Cardiac muscle cell (in vitro differentiated cells and primary cell): ENCODE measurements around a stretch of chr1.

DNA sequence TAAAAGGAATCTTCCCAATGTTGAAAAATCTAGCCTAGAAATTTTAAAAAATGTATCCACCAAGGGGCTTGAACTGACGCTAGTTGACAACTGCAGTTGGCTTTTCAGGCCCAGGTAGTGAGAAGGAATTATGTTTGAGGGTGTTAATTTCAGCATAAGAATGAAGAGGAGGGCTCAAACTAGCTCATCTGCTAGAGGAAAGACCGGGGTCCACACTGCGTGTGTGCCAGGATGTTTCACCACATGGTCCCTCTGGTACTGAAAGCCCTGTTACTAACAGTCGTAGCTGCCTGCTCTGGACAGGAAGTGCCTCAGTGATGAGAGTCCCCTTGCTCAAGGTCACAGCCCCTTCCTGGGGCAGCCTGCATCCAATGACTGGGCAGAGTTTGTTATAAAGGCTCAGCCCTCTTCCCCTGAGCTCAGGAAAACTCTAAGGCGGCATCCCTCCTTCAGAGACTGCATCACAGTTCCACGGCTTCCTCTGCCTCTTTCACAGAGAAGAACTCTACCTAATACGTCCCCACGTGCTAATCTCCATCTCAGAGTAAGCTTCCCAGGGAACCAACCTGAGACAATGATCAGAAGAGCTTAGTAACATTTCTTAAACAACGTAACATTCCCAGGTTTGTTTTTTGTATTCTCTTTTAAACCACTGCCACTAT is 38.2 kb upstream of the ATP1A1 start:
- RAMPAGE, long total RNA, result no peak
- RRBS, result no CpG with 5 or more reads among the region's 9 CpGs

DNA sequence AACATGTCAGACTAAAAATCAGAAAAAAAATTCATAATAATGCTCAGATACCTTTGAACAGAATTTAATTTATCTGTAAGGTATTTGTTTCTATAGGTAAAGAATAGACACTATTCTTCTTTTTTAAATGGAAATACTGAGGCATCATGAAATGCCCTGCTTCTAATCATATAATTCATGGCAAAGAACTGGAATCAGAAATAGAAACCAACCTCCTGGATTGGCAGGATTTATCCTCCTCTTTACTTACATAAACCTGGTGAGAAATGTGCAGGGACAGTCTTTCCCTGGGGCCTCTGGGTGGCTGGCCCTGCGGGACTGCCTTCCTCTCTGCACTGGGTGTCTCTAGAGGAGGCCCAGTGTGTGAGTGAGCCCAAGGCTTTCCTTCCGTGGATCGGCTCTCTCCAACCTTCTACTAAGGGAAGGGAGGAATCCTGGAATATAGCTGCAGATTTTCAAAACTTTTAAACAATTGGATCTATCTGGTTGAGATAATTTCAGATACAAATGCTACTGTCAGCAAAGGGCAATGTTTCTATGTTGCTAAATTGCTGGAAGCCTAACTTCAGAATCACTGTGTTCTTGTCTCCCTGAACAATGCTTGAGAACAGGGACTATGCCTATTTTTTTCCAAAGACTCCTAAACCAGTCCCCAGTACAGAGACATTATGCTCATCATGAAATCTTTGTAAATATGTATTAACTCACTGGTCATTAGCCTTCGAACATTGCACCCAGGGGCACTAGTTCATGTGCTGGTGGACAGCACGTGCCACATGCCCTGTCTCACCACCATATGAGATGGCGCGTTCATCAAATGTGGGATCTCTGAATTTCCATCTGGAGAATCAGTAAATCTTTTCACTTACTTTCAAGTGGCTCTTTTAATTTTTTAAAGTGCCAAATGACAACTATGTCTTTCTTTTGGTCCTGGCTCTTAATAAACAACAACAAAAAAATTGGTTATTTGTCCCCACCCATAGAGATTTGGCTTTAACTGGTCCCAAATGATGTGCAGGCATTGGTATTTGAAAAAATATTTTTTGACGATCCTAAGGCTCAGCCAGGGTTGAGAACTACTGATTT is 11.2 kb upstream of the ATP1A1 start:
- RAMPAGE, long total RNA, result no peak
- RRBS, result no CpG with 5 or more reads among the region's 8 CpGs

- RAMPAGE, long total RNA, result no peak
- RRBS, result no CpG with 5 or more reads among the region's 12 CpGs
Measured at GRCh38 chr1:116374719-116375528, 1.9 kb downstream of the ATP1A1 start.

GRCh38 chr1:116405288-116406154 is 32.5 kb downstream of the ATP1A1 start:
- RAMPAGE, long total RNA, result no peak
- RRBS, result no CpG with 5 or more reads among the region's 14 CpGs

GRCh38 chr1:116415478-116416555 is 42.8 kb downstream of the ATP1A1 start:
- RAMPAGE, long total RNA, result no peak
- RRBS, result no CpG with 5 or more reads among the region's 7 CpGs

- RAMPAGE, long total RNA, result no peak
- RRBS, result no CpG with 5 or more reads among the region's 9 CpGs
Measured at GRCh38 chr1:116483882-116484331, 86.9 kb downstream of the CD58 start.

DNA sequence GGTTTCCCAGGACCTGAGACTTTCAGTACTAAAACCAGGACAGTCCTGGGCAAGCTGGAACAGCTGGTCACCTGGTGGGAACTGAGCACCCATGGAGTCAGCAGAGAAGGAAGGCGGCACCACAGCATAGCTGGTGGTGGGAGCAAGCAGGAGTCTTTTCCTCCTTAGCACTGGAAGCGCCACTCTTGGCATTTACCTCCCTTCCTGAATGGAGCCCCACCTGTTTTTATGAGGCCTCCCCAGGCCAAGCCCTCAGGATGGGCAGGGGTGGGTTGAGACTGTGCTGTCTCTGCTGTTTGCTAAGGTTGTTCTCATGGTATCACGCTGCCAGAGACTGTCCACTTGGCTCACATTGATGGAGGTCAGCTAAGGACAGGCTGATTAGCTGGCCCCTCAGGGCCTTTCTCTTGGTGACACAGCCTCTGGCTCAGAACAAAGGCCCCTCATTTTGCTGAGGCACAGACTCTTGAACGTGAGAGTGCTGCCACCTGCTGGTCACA is 85.8 kb downstream of the CD58 start:
- RAMPAGE, long total RNA, result no peak
- RRBS, result no CpG with 5 or more reads among the region's 4 CpGs

GRCh38 chr1:116514856-116516088 is 55.6 kb downstream of the CD58 start:
- RAMPAGE, long total RNA, result no peak
- RRBS, result no CpG with 5 or more reads among the region's 16 CpGs

DNA sequence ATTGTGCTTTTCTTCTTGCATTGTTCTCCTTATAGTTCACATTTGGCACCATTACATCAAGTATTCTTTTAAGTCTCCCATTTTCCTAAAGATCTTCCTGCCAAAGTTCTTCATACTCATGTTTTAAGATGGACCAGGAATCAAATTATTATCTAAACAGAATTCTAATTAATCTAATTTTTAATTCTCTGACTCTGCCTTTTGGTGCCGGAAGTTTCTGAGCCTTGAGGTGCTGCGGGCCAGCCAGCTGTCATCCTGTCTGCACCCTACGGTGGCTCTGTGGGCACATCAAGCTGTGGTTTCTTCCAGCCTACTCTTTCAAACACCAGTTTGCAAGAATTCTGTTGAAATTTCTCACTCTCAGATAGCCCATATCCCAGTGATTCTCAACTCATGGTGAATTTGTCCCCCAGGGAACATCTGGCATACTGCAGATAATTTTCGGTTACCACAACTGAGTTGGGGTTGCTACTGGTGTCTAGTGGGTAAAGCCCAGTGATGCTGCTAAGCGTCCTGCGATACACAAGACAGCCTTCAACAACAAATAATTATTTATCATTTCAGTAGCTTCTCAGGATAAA is 62.2 kb downstream of the CD2 start:
- RAMPAGE, long total RNA, result no peak
- RRBS, result no CpG with 5 or more reads among the region's 6 CpGs

DNA sequence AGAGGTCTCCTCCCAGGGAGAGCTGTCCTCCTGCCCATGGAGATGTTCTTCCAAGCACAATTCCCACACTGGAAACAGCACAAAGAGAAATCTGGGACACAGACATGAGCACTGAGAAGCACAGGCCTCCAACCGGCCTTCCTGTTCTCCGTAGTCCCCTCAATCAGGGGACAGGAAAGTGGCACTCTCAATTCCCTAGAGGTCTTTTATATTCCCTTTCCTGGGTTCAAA is 70.6 kb downstream of the CD2 start:
- RAMPAGE, long total RNA, result no peak
- RRBS, result no CpG with 5 or more reads among the region's 2 CpGs

DNA sequence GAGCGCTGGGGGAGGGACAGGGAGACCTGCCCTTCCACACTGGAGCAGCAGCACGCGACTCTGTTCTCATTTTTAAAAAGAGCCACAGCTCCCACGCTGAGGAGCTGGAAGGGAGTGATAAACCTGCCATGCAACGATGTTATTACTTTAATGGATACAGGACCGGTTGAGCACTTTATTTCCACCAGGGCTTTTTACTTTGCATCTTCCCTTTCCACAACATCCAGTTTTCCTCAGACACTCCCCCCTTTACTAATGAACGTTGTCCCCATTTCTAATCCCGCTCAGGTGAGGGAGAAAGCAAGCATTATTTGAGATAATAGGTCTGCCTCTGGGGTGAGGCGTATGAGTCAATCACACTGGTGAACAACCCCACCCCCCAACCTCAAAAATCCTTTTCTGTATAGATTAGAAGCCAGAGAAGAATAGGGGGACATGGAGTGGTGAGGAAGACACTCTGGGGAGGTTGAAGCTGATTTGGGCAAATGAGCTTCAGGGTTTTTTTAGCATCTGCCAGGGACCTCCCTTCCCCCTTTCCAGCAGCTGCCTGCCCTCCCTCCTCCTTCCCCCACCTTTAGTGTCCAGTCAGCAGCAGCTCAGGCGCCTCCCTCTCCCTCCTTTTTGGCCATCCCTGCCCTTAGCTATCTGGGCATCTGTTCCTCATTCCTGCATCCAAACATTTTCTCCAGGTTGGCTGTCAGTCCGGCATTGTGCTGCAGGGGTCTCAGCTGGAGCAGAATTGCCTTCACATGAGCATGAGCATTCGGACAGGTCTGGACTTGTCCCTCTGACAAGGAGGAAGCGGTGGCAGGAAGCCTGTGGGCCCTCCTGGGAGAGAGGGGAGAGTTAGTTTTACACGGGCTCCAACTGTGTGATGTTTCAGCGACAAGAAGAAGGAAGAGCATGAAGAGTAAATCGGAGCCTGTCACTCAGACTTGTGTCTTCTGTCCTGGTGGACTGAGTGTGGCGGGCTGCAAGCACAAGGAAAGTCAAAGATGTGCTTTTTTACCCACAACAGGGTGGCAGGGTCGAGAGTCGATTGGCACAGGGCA is 30.8 kb upstream of the PTGFRN start:
- RAMPAGE, long total RNA, result start-site peak on the plus strand centred at position 600 of the sequence, 58 bp wide, 6 and 8 reads in 2 replicates
- RRBS, result no CpG with 5 or more reads among the region's 19 CpGs

GRCh38 chr1:117001376-117001562 is 291 bp upstream of the CD101 start:
- RAMPAGE, long total RNA, result no peak
- RRBS, result no CpG with 5 or more reads among the region's 1 CpG

DNA sequence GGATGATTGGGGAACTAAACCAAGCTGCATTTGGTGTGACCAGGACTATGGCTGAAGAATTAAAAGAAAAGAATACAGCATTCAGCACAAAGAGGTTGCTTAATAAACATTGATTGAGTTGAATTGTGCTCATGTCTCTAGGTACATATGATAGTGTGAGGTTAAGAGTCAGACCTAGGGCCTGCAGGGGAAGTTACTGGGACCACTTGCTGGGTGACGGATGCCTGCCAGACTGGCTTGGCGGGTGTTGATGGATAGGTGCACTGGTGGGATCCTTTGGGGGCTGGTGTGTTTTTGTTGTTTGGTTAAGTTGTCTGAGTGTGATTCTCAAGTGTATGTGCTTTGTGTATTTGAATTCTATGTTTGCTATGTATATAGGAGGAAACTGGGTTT is 1.7 kb downstream of the CD101 start:
- RAMPAGE, long total RNA, result no peak
- RRBS, result no CpG with 5 or more reads among the region's 2 CpGs

DNA sequence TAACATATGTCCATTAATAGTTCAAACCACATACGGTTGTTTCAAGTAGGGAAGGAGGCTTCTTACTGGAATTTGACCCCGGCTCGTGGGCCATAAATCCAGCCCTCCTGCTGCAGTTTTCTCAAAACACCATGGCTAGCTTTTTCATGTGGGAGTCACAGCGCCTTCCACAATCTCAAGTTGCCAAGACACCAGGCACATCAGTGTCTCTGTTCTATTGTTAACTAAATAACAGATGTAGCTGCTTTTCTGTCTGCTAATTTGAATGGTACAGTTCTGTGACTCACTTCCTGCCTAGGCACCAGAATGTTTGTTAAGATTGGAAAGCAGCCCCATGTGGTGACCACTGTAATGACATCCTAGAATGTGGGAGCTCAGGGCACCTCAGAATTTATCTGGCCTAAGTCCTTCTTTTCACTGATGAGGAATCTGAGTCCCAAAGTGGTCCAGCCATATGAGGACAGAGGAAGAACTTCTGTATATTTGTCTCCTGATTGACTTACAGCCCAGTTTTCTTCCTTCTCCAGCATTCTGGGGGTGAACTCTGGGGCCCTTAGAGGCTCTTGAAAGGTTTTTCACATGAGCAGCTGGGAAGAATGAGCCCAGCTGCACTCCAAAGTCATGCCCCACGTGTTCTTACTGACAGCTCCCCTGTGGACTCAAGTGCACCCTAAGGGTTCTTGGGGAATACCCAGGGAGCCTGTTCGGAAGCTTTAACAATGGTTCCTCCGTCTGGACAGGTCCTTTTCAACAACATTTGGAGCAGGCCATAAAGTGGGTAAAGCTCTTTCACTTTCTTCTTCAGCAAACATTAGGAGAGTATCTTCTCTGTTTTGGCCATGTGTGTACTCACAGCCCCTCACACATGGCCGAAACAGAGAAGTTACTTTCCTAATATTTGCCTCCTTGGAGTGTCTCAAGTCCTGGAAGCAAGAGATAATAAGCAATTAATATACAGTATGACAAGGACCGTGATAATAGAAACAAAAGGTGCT is 27.4 kb downstream of the TRIM45 start:
- RAMPAGE, long total RNA, result no peak
- RRBS, result no CpG with 5 or more reads among the region's 9 CpGs

GRCh38 chr1:117171579-117172682 is 38.8 kb downstream of the VTCN1 start:
- RAMPAGE, long total RNA, result no peak
- RRBS, result no CpG with 5 or more reads among the region's 22 CpGs

- RAMPAGE, long total RNA, result no peak
- RRBS, result no CpG with 5 or more reads among the region's 5 CpGs
Measured at GRCh38 chr1:117237497-117238293, 27.0 kb upstream of the VTCN1 start.

DNA sequence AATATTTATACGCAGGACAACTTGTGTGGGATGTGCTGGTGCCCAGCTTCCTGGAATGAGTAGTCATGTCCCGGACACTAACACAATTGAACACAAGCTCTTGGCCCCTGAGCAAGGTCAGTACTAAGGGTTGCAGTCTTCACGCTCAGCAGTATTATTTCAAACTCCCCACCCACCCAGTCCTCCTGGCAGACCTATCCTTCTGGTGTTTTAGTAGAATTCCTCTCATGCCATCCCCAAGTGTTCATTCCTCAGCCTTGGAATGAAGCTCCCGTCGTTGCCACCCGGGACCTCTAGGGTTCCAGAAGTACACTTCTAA is 24.2 kb downstream of the TENT5C start:
- RAMPAGE, long total RNA, result no peak
- RRBS, result no CpG with 5 or more reads among the region's 6 CpGs

DNA sequence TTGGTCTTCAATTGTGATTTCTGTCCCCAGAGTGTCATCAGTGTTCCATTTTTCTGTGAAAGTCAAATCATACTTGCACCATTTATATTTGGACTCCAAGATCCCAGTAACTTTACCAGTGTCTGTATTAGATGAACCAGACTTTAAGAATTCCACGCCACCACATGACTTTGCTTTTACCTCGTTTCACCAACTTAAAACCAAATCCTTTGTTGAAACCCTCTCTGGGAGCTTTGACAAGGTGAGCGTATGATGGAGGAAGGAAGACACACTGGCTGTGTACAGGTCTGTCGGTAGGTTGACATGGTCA is 35.5 kb downstream of the TENT5C start:
- RAMPAGE, long total RNA, result no peak
- RRBS, result no CpG with 5 or more reads among the region's 4 CpGs

- RAMPAGE, long total RNA, result no peak
- RRBS, result no CpG with 5 or more reads among the region's 20 CpGs
Measured at GRCh38 chr1:117654318-117655669, 48.9 kb downstream of the TENT5C start.

GRCh38 chr1:117678442-117679137 is 72.7 kb downstream of the TENT5C start:
- RAMPAGE, long total RNA, result no peak
- RRBS, result no CpG with 5 or more reads among the region's 5 CpGs